GM12891 (cell line): ENCODE measurements around the genes CDH7 and CCDC102B.

- RRBS = no CpG with 5 or more reads among the region's 2 CpGs
Measured at GRCh38 chr18:63683082-63683622, 19.6 kb upstream of the SERPINB11 start.

DNA sequence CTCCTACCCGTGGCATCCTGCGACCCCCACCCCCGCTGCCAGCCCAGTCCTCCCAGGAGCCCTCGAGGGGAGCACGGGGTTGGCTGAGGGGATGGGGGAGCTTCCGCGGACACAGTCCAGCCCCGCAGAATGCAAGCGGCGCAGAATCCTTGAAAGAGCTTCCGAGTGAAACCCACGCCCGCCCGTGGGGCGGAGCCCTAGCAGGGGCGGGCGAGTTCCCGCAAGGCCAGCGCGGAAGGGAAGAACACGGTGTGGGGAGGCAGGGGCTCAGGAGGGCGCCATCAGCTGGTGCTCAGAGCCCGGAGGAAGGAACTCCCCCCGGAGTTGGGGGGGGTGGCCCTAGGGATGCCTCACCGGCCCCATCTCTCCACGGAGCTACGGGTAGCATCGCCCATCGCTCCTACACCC lies 12.6 kb upstream of the HMSD start:
- RRBS = 18% methylated on average over 5 of the region's 29 CpGs

- RRBS = no CpG with 5 or more reads among the region's 4 CpGs
Measured at GRCh38 chr18:64810469-64811047, 840.7 kb downstream of the SERPINB8 start.

GRCh38 chr18:65057352-65058004 lies 693.3 kb upstream of the CDH7 start:
- RRBS = no CpG with 5 or more reads among the region's 10 CpGs

DNA sequence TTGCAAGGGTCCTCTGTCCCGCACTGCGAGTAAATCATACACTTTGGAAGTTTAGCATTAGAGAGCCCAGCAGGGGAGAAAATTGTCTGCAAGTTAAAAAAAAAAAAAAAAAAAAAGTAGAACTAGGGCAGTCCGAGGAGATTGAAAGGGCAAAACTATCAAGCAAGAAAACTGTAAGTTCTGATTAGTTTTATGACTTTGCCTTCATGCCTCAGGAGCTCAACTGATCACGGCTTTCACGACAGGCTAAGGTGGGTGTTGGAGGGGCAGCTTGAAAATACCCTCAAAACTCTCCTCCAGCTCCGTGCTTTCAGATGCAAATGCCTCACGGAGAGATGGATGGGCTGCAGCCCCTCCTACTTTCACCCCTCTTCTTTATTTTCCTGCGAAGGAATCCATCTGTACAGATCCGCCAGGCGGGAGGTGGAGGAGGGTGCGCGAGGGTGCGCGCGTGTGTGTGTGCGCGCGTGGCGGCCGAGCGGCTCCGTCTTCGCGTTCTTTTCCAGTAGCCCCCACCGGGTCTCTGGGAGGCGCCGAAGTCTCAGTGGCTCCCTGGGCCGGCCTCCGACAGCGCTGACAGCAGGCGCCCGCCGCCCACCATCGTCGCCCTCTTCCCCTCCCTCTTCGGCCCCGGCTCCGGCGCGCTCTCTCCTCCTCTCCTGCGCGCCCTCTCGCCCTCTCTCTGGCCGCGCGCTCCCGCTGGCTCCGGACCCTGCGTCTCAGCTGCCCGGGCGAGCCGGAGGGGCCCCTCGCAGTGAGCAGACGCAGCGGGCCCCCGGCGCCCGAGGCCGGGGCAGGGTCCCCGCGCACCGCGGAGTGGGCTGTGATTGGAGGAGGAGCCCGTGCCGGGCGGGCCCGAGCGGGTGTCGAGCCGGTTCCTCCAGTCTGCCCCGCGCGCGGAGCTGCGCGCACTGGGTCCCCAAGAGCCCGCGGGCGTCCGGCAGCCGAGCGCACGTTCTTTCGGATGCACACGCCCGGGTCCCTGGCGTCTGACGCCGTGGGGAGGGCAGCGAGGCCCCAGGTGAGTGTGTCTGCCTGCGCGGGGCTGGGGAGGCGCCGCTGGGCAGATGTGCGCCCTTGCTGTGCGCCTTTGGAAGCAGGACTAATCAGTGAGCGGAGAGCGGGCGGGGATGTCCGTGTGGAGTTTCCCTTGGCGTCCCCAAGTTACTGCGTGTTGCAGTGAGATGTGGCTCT lies at the start of gene CDH7:
Gene CDH7, plus strand, starts transcription at position 883 of the 1,194 bp plus-strand sequence.
- RRBS = 13% methylated on average over 39 of the region's 102 CpGs

DNA sequence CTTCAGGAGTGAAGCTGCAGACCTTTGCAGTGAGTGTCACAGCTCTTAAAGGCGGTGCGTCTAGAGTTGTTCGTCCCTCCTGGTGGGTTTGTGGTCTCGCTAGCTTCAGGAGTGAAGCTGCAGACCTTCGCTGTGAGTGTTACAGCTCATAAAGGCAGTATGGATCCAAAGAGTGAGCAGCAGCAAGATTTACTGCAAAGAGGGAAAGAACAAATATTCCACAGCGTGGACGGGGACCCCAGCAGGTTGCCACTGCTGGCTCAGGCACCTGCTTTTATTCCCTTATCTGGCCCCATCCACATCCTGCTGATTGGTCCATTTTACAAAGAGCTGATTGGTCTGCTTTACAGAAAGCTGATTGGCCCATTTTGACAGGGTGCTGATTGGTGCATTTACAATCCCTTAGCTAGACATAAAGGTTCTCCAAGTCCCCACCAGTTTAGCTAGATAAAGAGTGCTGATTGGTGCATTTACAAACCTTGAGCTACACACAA lies 254.3 kb downstream of the CDH7 start:
- RRBS = no CpG with 5 or more reads among the region's 7 CpGs

DNA sequence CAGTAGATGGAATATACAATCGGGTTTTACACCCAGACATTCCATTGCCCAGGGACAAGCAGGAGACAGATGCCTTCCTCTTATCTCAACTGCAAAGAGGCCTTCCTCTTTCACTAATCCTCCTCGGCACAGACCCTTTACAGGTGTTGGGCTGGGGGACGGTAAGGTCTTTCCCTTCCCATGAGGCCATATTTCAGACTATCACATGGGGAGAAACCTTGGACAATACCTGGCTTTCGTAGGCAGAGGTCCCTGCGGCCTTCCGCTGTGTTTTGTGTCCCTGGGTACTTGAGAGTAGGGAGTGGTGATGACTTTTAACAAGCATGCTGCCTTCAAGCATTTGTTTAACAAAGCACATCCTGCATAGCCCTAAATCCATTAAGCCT lies 439.3 kb downstream of the DSEL start:
- RRBS = no CpG with 5 or more reads among the region's 6 CpGs

GRCh38 chr18:67244138-67244413 lies 272.4 kb downstream of the DSEL start:
- RRBS = no CpG with 5 or more reads among the region's 2 CpGs

GRCh38 chr18:67620861-67621879 lies 104.7 kb upstream of the DSEL start:
- RRBS = no CpG with 5 or more reads among the region's 4 CpGs

DNA sequence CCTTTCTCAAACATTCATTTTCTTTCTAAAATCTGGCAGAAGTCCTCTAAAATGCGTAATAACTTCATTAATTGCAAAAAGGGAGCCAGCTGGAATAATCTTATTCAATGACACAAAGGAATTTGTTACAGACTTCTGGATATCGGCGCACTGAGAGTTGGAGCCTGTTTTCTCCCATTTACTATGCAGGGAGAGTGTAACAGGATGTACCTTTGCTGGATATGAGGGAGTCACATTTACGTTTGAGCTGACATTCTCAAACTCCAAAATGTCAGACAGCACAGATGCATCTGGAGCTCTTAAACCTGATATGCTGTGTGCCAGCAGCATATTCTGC lies 275.3 kb downstream of the TMX3 start:
- RRBS = no CpG with 5 or more reads among the region's 4 CpGs

GRCh38 chr18:68798007-68798475 lies at the start of gene CCDC102B:
Gene CCDC102B (plus strand): TSS chr18:68798080.
- RRBS = no CpG with 5 or more reads among the region's 2 CpGs

DNA sequence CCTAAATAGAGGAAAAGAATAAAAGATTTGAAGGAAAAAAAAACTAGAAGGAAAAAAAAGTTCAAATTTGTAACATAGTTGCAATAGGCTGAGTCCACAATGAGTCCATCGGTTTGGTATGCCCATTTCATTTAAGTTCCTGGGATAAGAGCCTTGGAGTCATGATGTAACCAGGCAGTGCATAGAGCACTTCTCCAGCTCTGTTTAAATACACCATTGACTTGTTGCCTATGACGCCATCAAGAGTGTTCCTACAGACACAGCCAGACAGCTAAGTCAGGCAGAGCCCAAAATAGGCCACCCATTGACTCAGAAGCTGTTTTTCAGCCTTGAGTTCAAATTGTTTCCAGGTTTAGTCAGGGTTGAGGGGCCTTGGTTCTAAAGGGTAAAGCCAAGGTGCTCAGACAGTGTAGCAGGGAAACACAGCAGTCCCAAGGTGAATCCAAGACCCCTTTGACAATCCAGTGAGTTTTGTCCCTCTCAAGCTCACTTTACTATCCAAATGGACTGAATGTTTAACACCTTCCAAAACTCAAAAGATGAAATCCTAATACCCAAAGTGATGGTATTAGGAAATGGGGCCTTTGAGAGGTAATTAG lies 45.0 kb downstream of the SOCS6 start:
- RRBS = no CpG with 5 or more reads among the region's 2 CpGs

- RRBS = no CpG with 5 or more reads among the region's 5 CpGs
Measured at GRCh38 chr18:70621705-70622163, 332.9 kb downstream of the SOCS6 start.

DNA sequence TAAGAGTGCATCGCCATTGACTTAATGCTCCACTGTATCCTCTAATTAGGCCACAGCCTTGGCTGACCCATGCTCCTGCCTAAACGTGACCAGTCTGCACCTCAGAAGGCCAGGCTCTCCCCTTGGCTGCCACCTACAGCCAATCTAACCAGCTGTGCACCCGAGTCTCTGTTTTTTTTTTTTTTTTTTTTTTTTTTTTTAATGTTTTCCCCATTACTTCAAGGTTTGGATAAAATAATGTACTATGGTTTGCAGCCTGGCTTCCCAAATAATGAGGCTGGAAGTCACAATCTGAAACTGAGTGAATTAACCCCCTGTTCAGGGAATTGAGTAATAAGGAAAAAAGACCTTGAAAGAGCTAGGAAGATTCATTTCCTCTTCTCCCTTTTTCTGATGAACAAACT lies 361.3 kb downstream of the SOCS6 start:
- RRBS = no CpG with 5 or more reads among the region's 3 CpGs

GRCh38 chr18:73690110-73690583 lies 457.5 kb downstream of the FBXO15 start:
- RRBS = no CpG with 5 or more reads among the region's 5 CpGs

- RRBS = no CpG with 5 or more reads among the region's 20 CpGs
Measured at GRCh38 chr18:74172662-74173256, 24.4 kb downstream of the TIMM21 start.